ENCODE results near the genes FANCI, POLG and PLIN1.

GRCh38 chr15:89133618-89133779, 45.2 kb downstream of the ABHD2 start:
- PRO-cap, 2 experiments = no peak in any of the 2 experiments

GRCh38 chr15:89137411-89138555, 49.5 kb downstream of the ABHD2 start:
- PRO-cap, 2 experiments = no peak in any of the 2 experiments

DNA sequence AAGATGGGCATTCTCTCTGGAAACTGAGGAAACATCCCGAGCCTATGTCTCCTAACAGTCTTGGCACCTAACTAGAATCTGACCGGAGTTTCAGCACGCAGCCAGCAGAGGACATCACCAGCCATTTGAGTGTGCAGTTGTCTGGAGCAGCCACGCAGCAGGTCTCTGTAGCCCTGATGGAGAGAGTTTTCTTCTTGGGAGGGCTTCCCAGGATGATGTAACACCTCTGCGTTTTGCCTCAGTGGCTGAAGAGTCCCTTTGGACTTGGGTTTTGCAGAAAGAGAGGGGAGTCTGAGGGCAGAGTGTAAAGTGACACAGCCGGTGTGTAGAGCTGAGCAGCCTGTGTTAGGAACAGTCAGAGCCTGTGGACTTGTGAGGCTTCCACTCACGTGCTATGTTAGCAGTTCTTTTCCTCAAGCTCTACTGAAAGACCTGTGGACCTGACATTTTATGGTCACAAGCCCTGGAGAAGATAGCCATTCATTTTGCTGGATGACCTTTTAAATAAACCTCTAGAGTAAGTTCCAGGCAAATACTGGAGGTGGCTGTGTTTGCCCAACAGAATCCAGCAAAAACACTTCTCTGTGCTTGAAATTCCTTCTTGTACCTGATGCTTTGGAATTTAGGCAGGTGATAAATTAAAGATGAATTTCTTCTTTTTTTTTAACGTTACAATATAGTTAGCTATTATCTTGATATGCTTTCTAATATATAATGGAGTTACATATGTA, 51.7 kb downstream of the ABHD2 start:
- PRO-cap, 2 experiments = peak in 1 of 2 experiments; most common plus-strand start position 128 of the sequence (in 1)

- PRO-cap, 2 experiments = no peak in any of the 2 experiments
Observed at GRCh38 chr15:89196677-89197455, 24.5 kb downstream of the RLBP1 start.

- PRO-cap, 2 experiments = peak in 1 of 2 experiments; most common plus-strand start chr15:89244025 (in 1); most common minus-strand start chr15:89243835 (in 1)
Observed at GRCh38 chr15:89243594-89244926, at the start of gene FANCI. Gene FANCI (plus strand): TSS chr15:89243979.

- PRO-cap, 2 experiments = no peak in any of the 2 experiments
Observed at GRCh38 chr15:89311386-89311915, 23.2 kb downstream of the POLG start.

DNA sequence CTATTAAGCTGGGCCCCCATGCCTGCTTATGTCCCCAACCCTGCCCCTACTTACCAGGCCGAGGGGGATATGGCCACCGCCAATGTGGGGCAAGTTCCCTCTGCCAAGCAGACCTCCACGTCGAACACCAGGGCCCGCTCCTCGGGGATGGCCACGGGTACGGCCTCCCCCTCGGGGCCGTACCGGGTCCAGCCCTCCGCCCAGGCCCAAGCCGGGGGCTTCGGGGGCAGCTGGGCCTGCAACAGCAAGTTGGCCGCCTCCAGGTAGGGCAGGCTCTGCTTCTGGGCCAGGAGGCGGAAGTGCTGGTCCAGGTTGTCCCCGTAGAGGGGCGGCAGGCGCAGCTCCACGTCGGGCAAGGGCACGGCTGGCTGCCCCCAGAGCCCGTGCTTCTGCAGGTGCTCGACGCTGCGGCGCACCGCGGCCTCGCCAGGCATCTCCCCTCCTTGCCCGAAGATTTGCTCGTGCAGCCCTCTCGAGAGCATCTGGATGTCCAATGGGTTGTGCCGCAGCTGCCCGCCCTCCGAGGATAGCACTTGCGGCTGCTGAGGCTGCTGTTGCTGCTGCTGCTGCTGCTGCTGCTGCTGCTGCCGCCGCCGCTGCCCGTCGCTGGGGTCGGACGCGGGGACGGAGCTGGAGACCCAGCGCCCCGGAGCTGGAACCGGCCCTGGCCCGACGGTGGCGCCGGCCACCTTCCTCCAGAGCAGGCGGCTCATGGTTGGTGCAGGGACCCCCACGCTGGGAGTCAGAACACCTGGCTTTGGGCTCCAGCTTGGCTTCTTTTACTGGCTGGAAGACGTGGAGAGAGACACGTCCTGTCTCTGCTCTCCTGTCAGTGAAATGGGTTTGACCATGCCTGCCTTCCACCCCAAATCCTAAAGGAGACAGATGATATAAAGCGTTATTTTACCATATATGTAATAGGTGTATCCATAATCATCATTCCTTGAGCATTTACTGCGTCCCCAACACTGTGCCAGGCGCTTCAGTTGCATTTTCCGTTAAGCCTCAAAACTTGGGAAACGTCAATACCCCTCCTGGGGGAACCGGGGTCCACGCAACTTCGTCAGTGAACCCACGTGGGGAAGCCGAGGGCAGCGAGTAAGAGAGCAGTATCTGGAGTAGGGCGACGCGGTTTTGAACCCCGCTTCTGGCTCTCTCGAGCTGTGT, 1.2 kb downstream of the POLG start:
- PRO-cap, 2 experiments = no peak in any of the 2 experiments

GRCh38 chr15:89334209-89334945, at the start of gene POLG:
Gene POLG (minus strand): TSS chr15:89334824.
- PRO-cap, 2 experiments = peak in 1 of 2 experiments; most common plus-strand start chr15:89334602 (in 1); most common minus-strand start chr15:89334607 (in 1)

GRCh38 chr15:89399863-89400492, 65.4 kb upstream of the POLG start:
- PRO-cap, 2 experiments = peak in 1 of 2 experiments; most common plus-strand start chr15:89400428 (in 1); most common minus-strand start chr15:89400331 (in 1)

- PRO-cap, 2 experiments = no peak in any of the 2 experiments
Observed at GRCh38 chr15:89401550-89402409, 67.2 kb upstream of the POLG start.

GRCh38 chr15:89679040-89679796, at the start of gene PLIN1:
Gene PLIN1 (minus strand): TSS chr15:89679367.
- PRO-cap, 2 experiments = peak in 1 of 2 experiments; most common plus-strand start chr15:89679540 (in 1); most common minus-strand start chr15:89679340 (in 1)

DNA sequence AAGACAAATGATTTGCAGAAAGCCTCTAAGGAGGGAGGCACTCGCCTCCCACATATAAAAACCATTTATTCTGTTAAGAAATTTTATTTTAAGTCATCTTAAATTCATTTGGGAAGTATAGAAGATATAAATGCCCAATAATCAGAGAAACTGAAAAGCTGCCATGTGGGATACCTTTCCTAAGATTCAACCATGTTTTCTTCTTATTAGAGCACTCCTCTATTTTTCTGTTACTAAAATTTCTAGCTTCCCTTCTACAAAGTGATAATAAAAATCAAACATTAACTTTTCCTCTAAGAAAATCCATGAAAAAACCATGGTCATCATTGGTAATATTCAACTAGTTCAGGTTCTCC, 36.4 kb downstream of the AP3S2 start:
- PRO-cap, 2 experiments = no peak in any of the 2 experiments

GRCh38 chr15:89865158-89865701, 28.6 kb downstream of the AP3S2 start:
- PRO-cap, 2 experiments = no peak in any of the 2 experiments

- PRO-cap, 2 experiments = no peak in any of the 2 experiments
Observed at GRCh38 chr15:89903621-89903988, 9.1 kb downstream of the ARPIN start.

DNA sequence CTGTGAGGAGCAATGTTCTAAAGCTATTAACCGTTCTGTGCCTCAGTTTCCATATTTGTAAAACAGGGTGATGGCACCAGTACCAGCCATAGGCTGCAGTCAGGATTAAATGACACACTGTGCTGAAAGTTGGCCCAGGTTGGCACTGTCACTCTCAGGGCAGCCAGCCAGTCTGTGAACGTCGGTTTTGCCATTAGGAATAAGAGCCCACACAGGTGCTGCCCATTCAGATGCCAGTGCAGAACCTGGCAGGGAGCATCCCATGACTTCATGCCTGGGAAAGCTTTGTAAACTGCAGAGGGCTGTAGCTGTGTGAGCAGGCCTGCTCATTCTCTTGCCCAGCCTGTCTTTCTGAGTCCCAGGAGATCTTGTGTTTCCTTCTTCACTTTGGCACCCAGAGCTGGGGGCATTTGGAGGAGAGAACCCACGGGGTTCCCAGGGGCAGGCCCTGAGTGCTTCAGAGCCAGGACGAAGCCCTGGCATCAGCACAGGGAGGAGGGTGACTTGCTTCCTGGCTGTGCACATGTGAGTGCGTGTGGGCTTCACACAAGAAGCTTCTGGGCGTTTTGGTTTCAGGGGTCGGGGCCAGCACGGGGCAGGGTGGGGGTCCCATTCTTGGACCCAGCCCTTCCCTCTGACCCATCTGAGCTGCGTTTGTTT, 47.0 kb downstream of the ZNF710 start:
- PRO-cap, 2 experiments = peak in 1 of 2 experiments; most common minus-strand start position 353 of the sequence (in 1)

- PRO-cap, 2 experiments = no peak in any of the 2 experiments
Observed at GRCh38 chr15:90063186-90064317, 38.7 kb downstream of the IDH2 start.

- PRO-cap, 2 experiments = no peak in any of the 2 experiments
Observed at GRCh38 chr15:90103873-90104409, 1.7 kb upstream of the IDH2 start.

DNA sequence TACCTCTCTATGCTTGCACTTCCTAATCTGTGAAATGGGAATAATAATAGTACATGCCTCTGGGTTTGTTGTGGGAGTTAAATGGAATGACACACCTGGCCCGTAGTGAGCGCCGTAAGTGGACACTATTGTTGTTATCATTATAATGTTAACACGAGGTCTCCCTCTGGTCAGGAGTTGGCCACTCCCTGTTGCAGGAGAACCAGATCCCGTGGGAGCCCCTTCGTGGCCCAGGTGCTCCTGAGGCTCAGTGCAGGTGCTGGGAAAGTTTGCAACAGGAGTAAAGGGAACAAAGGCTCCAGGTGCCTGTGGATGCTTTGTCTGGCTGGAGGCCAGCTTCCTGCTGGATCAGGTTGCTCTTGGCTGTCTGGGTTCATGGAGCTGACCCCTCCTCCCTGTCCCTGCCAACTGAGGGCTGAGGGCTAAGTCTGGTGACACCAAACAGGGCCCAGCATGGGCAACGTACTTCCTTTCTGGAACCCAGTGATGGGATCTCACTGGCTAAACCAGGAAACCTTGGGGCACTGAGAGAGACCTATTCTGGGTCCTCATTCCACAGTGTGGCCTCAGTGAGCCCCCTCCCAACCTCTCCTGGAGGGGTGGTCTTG, 40.0 kb upstream of the SEMA4B start:
- PRO-cap, 2 experiments = no peak in any of the 2 experiments

DNA sequence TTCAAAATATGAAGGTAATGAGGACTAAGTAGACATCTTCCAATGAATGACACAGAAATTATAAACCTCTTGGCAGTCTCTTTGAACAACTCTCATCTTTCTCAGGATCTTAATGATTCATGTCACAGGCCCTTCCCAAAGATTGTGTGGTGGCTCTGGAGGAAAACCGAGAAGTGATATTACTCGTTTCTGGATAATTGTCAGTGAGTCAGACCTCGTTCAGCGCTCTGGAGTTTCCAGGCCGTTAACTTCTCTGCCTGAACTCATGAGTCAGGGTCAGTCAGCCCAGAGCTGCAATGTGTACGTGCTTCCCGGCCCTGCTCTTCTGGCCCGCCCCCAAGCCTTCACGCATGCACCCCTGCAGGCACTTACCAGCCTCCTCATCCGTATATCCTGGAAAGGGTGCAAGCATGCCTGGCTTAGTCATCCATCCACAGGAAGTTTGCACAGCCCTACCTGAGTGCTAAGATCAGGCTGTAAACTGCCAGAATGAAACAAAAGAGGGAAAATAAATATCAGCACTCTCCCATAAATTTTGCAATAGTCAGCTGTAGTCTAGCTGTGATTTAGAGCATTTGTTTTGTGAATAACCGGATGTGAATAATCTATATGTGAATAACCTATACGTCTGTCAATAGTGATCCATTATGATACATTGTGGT, 35.4 kb upstream of the SEMA4B start:
- PRO-cap, 2 experiments = no peak in any of the 2 experiments

- PRO-cap, 2 experiments = no peak in any of the 2 experiments
Observed at GRCh38 chr15:90189824-90190389, 11.2 kb upstream of the SEMA4B start.